AG04450 (cell line): ENCODE measurements around a stretch of chr15.

- CAGE, long polyA plus RNA: no peak
- RRBS: 7% methylated on average over 50 of the region's 89 CpGs
Measured at GRCh38 chr15:100373163-100374141, 31.7 kb upstream of the ADAMTS17 start.

- CAGE, long polyA plus RNA: no peak
- RRBS: no CpG with 5 or more reads among the region's 2 CpGs
Measured at GRCh38 chr15:100517145-100517683, 11.5 kb downstream of the CERS3 start.

GRCh38 chr15:100525950-100526397, 2.8 kb downstream of the CERS3 start:
- CAGE, long polyA plus RNA: no peak
- RRBS: no CpG with 5 or more reads among the region's 8 CpGs

DNA sequence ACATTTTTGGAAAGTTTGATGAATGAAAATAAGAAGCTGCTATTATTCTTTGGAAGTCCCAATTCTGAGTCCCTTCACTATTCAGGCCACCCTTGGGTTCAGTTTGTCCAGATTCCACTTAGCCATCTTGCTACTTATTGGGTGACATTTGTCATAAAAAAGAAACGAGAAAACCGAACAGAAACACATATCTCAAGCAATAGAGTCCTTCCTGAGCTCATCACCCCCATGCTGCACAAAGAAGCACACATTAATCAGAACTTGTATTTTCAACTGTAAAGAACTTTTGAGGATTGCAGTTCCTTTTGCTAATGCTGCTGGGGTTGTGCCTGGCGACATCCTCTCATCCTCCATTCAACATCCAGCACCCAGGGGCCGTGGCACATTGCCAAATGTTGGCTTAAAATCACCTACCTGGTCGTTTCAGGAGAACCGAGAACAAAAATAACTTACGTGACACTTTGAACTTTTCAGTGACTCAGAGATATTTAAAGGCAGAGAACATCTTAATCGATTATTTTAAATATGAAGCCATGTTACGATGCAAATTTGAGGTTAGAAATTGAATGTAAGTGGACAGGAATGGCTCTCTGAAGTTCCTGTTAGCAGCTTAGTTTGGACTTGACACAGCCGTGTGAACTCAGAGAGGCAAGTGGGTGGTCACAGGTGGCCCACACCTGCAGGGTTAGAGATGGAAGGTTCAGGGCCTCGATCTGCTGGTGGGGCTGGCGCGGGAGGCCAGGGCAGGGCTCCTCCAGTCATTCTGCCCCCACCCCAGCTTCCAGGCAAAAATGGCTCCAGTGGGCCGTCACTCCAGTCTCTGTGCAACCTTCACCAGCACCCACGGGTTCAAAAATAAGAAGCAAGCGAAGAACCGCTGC, 12.0 kb downstream of the LRRK1 start:
- CAGE, long polyA plus RNA: no peak
- RRBS: no CpG with 5 or more reads among the region's 17 CpGs

GRCh38 chr15:101023916-101024599, 104.9 kb downstream of the LRRK1 start:
- CAGE, long polyA plus RNA: no peak
- RRBS: no CpG with 5 or more reads among the region's 10 CpGs

- CAGE, long polyA plus RNA: no peak
- RRBS: no CpG with 5 or more reads among the region's 12 CpGs
Measured at GRCh38 chr15:101148932-101149807, 102.7 kb downstream of the CHSY1 start.

DNA sequence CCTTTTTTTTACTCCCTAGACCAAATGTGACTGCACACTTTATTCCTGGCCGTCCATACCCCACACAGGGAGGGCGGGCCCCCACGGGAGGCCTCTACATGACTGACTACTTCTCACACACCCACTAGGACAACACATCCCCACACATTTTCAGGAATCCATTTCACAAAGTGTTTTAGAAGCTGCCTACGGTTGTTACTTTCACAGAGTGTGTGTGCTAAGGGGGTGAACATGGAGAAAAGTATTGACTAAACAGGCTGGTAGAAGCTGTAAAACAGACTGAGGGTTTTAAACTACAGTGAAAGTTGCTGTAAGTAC, 67.9 kb downstream of the CHSY1 start:
- CAGE, long polyA plus RNA: no peak
- RRBS: no CpG with 5 or more reads among the region's 4 CpGs

GRCh38 chr15:101189740-101190291, 62.0 kb downstream of the CHSY1 start:
- CAGE, long polyA plus RNA: no peak
- RRBS: no CpG with 5 or more reads among the region's 14 CpGs

DNA sequence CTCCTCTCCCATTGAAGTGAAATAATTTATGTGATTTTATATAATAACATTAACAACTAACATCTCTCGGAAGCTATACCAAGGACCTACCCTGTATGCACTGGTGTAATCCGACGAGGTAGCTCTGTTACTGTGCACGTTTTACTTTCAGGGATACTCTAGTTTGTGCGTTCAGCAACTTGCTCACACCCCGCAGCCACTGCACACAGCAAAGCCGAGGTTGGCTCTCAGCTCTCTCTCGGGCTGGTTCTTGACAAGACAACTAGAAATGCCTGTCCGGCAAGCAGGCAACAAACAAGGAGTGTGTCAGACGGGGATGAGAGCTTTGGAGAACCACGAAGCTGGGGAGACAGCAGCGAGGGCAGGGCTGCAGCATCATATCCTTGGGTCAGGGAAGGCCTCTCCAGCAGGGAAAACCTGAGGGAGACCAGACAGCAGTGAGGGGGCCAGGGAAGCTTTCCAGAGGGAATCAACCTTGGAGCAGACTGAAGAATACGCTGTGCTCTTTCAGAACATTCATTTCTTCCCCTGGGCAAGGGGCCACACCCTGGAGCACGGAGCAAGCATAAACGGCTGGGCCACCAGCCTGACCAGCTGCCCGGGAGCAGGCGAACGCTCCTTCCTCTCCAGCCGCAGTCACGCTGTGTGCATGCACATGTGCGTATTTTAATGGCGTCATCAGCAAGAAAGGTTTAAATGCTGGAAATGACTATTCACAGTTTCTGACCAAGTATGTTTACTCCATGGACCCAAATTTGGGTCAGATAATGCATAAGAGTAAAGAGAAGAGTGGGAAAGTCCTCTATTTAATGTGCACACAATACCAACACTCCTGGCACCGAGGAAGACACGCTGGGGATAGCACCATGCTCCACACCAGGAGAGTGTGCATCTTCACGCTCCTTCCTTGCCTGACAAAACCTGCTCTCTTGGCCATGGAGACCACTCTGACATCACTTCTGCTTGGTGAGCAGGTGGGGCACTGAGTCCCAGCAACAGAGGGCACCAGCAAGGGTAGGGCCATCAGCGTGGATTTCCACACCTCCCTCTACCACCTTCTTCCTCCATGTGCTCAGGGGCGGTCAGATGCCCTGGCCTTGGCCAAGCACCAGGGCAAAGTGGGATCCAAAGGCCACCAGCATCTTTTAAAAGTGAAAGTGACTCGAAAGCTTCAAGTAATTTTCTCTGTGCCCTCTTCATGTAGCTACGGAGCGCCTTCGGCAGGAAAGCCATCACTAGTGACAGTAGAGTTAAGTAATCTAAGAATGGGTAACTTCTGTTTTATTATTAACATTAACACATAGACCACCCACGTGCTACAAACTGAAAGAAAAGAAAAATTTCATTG, 58.4 kb downstream of the CHSY1 start:
- CAGE, long polyA plus RNA: no peak
- RRBS: no CpG with 5 or more reads among the region's 32 CpGs

GRCh38 chr15:101244858-101245858, 6.7 kb downstream of the CHSY1 start:
- CAGE, long polyA plus RNA: no peak
- RRBS: no CpG with 5 or more reads among the region's 17 CpGs

GRCh38 chr15:101275114-101275481, 2.2 kb downstream of the SELENOS start:
- CAGE, long polyA plus RNA: no peak
- RRBS: no CpG with 5 or more reads among the region's 4 CpGs

GRCh38 chr15:101333651-101333981, 38.6 kb upstream of the SNRPA1 start:
- CAGE, long polyA plus RNA: no peak
- RRBS: no CpG with 5 or more reads among the region's 6 CpGs

- CAGE, long polyA plus RNA: no peak
- RRBS: no CpG with 5 or more reads among the region's 15 CpGs
Measured at GRCh38 chr15:101348695-101349421, 53.8 kb upstream of the SNRPA1 start.

- CAGE, long polyA plus RNA: no peak
- RRBS: no CpG with 5 or more reads among the region's 20 CpGs
Measured at GRCh38 chr15:101487394-101488317, 1.9 kb downstream of the PCSK6 start.

DNA sequence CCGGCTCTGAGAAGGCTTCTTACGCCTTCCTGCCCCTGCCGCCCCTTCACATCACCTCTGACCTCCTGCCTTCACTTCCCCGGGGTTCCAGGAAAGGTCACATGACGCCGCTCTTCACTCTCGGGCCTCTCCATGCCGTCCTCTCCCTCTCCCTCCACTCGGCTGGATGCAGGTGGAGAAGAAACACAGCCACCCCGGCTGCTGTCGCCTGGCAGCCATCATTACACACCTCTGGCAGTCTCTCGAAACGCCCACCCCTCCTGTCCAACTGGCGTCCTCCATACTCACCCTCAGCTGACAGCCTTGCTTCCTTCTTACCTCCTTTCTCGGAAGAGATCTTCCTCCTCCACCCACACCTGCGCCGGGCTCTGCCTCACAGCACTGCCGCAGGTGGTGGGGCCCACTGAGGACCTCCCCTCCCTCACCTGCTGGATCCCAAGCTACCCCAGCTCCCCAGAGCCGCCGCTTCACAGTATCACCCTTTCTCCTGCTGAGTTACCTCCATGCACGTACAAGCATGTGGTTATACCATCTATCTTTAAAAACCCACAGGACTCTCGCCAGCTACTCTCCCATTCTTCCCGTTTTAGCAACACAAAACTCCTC, 7.1 kb upstream of the PCSK6 start:
- CAGE, long polyA plus RNA: no peak
- RRBS: 3% methylated on average over 6 of the region's 23 CpGs